SK-MEL-5 (cell line): ENCODE measurements around a stretch of chr6.

RAMPAGE:
- cytosol, long total RNA, result no peak
- long total RNA, result no peak
- nucleus, long total RNA, result no peak
These were observed 196.8 kb downstream of the FARS2 start for GRCh38 chr6:5457835-5458798.

DNA sequence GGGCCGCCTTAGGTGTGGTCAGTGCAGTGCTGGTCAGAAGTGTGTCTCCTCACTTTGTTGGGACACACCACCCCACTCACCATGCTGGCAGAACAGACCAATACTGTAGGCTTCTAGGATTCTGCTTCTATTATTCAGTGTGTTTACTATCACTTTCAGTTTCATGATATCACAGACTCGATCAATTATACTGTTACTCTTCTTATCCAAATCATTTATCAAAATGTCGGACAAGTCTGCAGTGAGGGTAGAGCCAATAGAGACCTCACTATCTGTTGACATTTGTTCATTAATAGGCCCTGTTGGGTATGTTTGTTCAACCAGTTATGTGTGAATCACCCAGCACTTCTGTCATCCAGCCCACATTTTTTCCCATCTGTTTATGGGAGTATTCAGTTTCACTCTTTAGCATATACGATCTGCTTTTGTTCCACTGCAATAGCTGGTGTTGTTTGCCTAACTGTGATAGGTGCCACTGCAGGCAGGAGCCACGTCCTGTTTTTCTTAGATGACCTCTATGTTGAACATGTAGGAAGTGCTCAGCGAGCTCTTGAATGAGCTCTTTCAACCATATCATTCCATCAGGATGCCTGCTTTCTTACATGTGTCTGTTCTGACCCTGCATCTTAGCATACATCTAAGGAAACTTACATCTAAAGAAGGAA lies 140.1 kb downstream of the NRN1 start:
RAMPAGE:
- cytosol, long total RNA, result no peak
- long total RNA, result no peak
- nucleus, long total RNA, result no peak

DNA sequence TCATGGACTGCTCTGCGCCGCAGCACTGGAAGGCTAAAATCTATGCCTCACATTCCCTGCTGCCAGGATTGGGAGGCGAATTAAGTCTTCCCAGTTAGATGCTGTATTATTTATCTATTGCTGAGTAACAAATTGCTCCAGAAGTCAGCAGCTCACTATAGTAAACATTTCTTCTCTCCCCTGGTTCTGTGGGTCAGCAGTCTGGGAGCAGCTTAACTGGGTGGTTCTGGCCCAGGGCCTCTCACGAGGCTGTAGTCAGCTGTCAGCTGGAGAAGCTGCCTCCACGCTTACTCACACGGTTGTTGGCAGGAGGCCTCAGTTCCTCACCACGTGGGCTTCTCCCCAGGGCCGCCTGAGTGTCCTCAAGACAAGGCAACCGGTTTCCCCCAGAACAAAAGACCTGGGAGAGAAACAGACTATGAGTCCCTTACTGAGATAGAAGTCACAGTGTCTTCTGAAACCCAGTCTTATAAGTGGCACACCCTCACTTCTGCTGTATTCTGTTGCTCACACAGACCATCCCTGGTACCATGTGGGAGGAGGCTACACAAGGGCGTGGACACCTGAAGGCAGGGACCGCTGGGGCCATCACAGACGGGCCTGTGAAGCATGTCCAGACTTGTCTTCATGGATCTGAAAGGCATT lies 101.0 kb downstream of the NRN1 start:
RAMPAGE:
- cytosol, long total RNA, result no peak
- long total RNA, result no peak
- nucleus, long total RNA, result no peak

RAMPAGE:
- cytosol, long total RNA, result no peak
- long total RNA, result no peak
- nucleus, long total RNA, result no peak
These were observed 10.6 kb downstream of the NRN1 start for GRCh38 chr6:5995912-5996679.

DNA sequence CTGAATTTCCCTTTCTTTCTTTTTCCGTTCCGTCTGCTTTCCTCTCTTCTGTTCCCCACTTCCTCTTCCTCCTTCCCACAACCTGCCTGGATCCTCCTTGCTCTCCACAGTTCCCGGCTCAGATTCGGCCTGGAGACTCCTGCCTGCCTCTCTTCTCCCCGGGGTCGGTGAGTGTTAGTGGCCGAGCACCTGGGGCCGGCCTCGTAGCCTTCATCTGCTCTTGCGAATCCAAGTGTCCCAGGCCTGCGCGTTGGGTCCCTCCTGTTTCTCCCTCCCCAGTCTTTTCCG lies 7.0 kb downstream of the NRN1 start:
RAMPAGE:
- cytosol, long total RNA, result no peak
- long total RNA, result no peak
- nucleus, long total RNA, result no peak

RAMPAGE:
- cytosol, long total RNA, result no peak
- long total RNA, result no peak
- nucleus, long total RNA, result no peak
These were observed 42.3 kb upstream of the LY86 start for GRCh38 chr6:6545934-6546877.

GRCh38 chr6:6586643-6587758 lies 1.5 kb upstream of the LY86 start:
RAMPAGE:
- cytosol, long total RNA, result no peak
- long total RNA, result no peak
- nucleus, long total RNA, result no peak

DNA sequence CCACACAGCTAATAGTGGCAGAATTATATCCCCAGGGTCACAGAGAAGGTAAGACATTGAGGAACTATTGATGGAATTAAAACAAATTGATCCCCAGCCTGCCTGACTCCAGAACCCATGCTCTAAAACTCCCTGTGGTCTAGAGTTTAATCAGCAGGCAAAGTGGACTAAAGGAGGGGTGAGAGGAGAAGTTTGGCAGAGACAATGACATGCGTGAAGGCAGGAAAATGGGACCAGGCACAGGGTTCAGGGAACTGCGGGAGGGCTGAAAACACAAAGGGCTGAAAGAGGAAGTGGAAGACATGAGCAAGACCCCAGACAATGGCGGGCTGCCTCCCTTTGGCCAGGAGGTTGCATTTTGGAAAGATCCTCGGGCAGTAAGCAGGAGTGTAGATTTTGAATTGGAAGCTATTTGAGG lies 3.1 kb downstream of the LY86 start:
RAMPAGE:
- cytosol, long total RNA, result no peak
- long total RNA, result no peak
- nucleus, long total RNA, result no peak

RAMPAGE:
- cytosol, long total RNA, result no peak
- long total RNA, result no peak
- nucleus, long total RNA, result no peak
These were observed 25.8 kb downstream of the LY86 start for GRCh38 chr6:6614017-6615093.

RAMPAGE:
- cytosol, long total RNA, result no peak
- long total RNA, result no peak
- nucleus, long total RNA, result no peak
These were observed 101.4 kb downstream of the LY86 start for GRCh38 chr6:6689897-6690356.

DNA sequence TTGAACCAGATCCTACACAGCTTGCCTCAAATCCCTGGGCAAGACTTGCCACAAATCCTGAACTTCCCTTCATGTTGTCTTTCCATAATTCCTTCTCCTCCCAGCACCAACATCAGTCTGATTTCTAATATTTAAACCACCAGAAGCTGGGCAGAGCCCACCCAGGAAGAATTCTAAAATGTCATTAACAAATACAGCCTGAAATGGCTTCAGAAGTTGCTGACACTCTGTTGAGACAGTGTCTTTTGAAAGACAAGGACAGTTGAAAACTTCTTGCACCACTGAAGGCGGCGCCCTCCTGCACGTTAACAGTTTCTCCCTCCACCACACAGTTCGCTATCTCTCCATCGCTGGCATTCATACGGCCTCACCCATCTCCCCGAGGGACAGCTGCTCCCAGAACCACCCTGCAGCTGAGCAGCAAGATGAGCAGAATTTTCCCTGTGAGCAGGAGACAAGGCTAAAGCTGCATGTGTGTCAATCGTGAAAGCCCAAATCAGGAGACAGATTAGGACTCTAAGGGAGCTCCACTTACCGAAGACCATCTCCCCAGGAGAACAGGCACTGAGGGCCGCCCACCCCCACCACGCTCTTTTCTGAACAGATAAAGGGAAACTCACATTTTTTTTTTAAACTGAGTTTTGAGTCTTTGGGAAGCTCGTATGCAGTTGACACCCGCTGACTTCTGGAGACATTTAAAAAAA lies 113.3 kb downstream of the LY86 start:
RAMPAGE:
- cytosol, long total RNA, result no peak
- long total RNA, result no peak
- nucleus, long total RNA, result no peak

DNA sequence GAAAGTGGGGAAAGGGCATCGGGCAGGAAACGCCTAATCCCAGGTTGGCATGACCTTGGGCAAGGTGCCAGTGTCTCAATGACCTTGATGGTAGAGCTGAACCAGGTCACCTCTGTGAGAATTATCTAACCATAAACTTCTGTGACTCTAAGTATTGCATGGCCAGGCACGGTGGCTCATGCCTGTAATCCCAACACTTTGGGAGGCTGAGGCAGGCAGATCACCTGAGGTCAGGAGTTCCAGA lies 115.3 kb downstream of the LY86 start:
RAMPAGE:
- cytosol, long total RNA, result no peak
- long total RNA, result no peak
- nucleus, long total RNA, result no peak

DNA sequence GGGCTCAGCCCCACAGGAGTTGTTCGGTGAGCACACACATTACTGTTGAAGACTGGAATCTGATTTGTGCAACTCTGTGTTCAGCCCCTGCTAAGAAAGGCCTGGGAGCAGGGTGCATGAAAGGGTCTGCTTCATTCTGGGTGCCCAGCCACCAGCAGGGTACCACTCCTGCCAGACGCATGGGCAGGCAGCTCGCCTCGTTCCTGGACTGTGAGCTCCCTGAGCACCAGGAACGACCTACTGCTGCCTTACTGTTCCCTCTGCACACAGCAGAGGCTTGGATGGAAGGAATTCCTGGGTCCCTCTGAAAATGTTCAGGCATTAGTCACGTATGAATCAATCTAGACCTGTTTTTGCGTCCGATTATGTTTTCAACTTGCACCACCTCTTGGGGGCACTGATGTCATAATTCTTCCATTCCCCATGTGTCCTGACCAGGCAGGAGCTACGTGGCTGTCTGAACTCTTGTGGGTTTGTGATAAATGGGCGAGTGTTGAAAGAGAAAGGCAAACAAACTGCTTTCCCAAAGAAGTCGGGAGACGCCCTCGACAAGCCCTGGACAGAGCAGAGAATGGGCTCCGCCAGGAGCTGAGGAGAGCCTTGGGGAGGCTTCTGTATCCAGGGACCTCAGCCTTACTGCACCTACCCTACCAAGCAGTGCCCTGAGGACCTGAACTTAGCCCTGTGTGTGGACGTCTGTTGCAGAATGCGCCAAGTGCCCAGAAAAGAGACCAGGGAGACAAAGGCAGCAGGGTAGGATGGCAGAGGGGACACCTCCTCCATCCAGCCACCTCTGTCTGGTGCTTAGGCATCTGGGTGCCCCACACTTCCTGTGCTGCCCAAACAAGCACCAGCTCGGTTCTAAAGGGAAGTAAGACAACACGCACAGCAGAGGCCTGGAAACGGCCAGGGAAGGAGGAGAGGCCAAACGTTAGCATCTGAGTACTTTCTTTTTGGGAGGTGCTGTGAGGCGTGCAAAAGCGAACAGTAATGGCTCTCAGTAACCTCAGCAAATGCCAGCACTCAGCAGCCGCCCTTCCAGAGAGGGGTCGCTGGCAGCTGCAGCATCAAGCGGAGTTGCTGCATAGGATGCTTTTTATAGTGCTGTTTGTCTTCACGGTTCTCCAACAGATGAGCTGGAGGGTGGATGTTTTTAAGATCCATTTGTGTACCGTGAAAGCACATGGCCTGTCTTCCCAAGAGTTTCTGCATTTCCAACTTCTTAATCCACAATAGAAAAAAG lies 124.2 kb downstream of the LY86 start:
RAMPAGE:
- cytosol, long total RNA, result no peak
- long total RNA, result no peak
- nucleus, long total RNA, result no peak

RAMPAGE:
- cytosol, long total RNA, result no peak
- long total RNA, result no peak
- nucleus, long total RNA, result no peak
These were observed 202.2 kb downstream of the LY86 start for GRCh38 chr6:6790830-6791072.

DNA sequence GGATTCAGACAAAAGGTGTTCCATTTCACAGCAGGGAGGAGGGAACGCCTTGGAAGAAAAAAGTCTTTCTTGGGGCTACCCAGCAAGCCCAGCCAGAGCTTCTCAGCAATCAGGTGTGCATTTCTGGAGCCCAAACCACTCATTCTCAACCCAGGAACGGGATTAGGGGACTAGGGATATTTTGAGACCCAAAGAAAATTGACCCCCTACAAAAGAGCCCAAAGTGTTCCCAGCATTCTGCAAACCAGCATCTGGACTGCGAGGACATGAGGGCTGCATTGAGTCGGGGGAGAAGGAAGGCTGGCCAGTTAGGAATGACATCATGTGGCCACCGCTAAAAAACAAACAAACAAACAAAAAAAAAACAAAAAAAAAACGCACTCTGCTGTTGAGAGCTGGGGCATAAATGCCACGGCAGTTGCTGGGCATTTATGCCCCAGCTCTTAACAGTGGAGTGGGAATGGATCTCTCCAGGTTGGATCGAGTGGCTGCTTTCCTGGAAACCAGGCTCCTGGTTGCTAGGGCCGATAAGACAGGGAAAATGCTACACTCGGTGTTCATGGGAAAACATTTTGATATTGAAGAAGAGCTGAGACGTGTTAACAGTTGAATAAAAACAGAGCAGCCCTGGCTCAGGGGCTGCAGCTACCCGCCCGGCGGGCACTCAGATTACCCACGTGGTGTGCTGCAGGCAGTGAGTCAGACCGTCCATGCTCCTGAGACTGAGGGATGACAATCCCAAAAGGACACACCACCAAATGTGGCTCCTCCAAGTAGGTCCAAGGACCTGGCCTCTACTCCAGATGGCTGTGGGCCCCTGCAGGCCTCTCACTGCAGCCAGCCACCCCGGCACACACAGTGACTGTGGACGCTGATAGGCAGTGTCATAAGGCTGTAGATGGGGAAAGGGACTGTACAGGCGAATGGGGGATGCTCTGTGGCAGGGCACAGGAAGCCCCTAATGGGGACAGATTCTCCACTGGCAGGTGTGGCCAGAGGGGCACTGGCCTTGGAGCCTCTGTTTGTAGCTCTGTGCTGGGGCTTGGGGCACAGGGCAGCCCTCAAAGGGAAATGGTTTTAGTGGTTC lies 237.5 kb downstream of the LY86 start:
RAMPAGE:
- cytosol, long total RNA, result no peak
- long total RNA, result no peak
- nucleus, long total RNA, result no peak

DNA sequence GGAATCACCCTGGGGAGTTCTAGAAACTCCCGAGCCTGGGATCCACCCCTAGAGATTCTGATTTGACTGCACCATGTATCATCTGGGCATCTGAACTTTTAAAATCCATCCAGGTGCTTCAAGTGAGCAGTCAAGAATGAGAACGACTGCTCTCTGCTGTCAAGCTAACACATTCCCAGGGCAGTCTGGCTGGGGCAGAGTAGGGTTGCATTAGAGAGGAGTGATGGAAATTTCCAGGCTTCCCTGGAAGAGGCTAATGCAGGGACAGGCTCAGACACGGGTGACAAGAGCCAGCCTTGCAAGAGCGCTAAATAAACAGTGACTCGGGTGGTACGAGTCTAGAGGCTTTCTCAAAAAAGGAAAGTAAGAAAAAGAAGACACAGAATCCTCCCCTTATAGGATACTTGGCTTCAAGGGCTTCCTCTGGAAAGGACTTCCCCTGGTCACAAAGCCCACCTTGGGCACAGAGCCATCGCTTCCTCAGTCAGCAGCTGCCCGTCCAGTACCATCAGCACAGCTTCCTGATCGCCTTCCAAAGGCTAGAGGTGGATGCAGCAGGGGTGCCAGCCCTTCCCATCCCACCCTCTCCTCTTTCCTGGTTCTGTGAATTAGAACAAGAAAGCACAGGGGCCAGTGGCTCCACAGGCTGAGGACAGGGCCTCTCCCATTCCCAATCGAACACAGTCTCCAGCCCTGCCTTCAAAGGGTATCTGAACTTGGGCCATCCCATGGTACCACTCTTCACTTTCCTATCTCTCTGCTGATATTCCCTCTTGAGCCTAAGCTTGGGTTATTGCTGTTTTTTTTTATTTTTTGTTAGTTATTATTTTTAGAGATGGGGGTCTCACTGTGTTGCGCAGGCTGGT lies 177.3 kb upstream of the RREB1 start:
RAMPAGE:
- cytosol, long total RNA, result no peak
- long total RNA, result no peak
- nucleus, long total RNA, result no peak

RAMPAGE:
- cytosol, long total RNA, result no peak
- long total RNA, result no peak
- nucleus, long total RNA, result no peak
These were observed 113.1 kb upstream of the RREB1 start for GRCh38 chr6:6994523-6995242.

DNA sequence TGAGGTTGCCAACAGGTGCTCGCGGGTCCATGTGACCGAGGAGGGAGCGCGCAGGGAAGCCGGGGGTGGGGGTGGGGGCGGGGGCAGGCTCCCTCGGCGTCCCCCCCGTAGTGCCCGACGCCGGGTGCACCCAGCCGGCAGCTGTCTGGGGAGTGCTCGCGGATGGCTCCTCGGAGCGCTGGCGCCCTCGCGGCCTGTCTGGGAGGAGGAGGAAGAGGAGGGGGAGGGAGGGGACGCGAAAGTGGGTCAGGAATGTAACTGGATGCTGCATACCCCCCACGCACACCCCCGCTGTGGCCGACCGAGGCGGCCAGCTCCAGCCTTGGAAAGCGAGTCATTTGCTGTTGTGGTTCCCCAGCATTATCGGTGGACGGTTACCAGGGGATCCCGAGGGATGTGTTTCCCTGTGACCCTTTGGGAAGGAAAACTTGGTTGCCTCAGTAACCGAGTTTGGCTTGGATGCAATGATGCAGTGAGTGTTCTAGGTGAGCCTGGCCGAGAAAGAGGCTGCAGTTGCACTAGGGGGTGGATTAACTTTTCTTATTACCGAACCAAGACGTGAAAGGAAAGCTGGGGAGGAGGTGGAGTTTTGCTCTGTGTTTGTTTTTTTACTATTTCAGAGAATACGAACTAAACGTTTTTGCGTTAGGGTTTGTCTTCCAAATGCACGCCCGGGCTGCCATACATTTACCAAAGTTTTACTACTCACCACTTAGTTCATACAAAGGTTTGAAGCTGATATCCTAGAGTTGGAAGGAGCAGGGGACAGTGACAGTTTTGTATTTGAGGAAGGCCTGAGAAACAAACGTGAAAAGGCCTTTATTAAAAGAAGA lies 55.2 kb upstream of the RREB1 start:
RAMPAGE:
- cytosol, long total RNA, result no peak
- long total RNA, result no peak
- nucleus, long total RNA, result no peak

GRCh38 chr6:7129348-7129789 lies 21.6 kb downstream of the RREB1 start:
RAMPAGE:
- cytosol, long total RNA, result no peak
- long total RNA, result no peak
- nucleus, long total RNA, result no peak

DNA sequence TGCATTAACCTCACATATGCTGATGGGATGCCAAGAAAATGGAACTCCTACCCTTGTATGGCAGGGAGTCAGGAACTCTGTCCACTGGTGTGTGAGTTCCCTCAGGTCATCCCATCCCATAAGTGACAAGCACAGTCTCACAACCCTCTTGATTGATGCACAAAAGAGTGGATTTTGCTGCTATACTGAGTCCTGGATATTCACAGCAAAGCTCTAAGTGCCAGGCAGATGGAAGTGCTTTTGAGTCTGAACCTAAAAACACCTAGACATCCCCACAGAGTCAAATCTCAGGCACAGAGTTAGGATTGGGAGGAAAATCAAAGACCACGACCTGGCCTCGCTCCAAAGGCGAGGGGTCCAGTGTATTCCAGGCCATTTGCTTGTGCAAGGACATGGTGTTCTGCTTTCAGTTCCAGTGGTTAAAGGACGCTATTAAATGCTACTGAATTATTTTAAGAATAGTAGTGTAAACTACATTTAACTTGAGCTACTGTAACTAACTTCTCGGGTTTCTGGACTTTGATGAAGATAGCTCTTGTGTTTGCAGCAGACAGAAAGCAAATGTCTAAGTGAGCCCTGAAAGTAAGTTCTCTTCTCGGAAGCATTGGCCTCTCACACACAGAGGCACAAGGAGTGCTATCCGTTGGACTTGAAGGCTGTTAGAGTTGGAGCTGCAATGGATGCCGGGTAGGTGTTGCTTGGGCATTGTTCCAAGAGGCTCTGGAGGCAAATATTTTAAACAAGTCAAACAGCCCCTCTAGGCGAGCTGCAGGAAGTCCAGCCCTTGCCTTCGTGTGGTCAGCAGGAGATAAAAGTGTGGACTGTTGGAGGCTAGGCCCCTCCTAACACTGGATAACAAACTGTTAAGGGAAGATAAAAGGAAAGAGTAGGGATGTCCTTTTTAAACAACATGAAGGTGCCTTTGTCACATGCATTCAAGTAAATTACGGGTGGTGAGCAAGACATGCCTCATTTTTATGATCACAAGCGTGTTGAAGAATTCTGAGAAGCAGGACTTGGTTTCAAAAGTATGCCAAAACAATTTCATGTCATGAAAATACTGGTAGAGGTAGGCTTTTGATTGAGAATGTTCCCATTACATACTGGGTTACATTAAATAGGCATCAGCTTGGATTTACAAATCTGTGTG lies 57.1 kb downstream of the RREB1 start:
RAMPAGE:
- cytosol, long total RNA, result no peak
- long total RNA, result no peak
- nucleus, long total RNA, result no peak